Jurkat, Clone E6-1 (cell line): ENCODE measurements around the genes ILKAP and TWIST2.

DNA sequence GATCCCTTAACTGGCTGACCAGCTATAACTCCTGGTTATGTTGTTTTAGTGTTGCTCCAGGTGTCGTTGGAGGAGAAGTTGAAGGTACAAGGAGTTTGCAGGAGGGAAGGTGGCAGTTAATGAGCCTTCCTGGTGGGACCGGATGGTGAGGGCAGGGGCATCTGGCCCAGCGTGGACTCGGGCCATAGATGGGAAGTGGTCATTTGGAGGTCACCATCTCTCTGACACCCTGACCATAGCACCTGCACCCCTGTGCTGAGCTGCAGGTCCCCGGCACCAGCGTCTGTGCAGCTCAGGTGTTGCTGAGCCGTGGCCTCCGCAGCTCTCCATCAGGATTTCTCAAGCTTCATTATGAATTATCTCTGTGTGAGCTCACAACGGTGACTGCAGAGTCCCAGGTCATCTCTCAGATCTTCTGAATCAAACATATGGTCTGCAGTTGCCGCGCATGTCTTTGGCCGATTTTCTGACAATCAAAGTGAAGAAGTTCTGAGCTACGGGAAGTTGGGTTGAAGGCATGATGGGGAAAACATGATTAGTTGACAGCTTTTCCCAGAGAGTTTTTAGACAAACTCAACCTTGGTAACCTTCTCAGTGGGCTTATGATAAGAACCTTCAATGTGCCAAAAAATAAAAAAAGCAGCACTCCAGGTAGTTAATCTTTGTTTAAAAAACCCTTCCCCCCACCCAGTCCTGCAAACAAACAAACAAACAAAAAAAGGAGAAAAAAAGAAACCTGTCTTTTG is 51.2 kb upstream of the RBM44 start:
- RRBS = no CpG with 5 or more reads among the region's 13 CpGs

- RRBS = no CpG with 5 or more reads among the region's 6 CpGs
Observed at GRCh38 chr2:237757204-237757605, 41.4 kb upstream of the RBM44 start.

DNA sequence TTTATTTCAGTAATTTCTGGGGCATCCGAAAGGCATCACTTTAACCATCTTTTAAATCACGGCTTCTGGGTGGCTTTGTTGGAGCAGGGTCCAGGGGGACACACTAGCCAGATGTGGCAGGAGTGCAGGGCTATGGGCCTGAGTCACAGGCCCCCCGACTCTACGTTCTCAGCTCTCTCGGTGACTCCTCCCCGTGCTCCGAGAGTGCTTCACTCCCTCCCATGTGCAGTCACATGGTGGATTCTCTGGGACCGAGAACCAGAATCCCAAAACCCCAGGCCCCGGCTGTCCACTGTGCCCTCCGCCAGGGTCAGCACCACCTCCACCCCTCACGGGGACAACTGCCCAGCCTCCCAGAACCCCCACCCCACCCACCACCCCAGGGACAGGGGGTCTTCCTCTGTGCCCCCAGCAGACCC is 4.2 kb downstream of the RAMP1 start:
- RRBS = no CpG with 5 or more reads among the region's 11 CpGs

DNA sequence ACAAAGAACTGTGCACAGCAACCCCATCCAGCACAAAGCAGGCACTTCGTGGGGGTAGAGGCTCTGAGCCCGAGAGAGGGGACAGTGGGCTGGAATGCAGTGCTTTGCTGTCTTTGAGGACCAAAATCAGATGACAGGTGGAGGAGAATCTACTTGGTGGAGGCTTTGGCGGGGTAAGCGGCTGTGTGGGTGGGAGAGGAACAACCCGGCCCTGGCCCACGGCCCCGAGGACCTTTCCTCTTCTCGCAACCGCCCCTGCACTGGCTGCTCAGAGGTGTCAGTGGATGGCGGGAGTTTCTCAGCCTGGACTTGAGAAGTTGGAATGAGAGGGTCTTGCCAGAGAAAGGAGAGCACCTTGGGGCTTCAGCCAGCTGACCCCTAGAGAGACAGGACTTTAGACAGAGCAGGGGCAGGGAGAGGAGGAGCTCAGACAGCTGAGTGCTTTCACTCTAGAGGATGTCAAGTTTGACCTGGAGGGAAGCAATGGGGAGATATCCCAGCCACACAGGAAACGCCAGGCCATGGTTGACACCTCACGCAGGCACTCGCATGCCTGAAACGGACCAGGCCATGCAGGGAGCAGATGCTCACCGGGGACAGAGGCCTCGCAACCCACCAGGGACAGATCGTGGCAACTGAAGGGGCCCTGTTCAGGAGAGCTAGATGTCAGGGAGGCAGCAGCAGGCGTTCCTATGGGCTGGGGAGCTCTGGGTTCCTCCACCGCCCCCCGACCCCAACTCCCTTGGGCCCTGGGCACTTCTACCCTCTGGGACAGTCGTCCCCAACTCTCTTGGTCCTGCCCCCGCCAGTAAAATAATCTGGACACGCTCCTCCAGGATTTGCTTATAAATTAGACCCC is 11.7 kb downstream of the RAMP1 start:
- RRBS = no CpG with 5 or more reads among the region's 23 CpGs

DNA sequence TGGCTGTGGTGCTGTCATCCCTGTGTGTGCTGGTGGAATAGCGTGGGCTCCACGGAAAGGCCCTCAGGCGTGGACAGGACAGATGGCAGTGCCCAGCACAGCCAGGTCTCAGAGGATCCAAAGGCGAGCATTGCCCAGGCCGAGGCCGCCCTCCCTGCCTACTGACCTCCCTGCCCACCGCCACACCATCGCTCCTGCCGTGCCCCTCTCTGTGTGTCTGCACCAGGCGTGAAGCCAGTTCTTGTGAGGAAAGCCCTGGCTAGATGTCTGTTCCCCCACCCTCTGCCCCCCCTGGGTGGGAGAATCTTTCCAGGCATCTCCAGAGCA is 26.1 kb downstream of the RAMP1 start:
- RRBS = no CpG with 5 or more reads among the region's 10 CpGs

DNA sequence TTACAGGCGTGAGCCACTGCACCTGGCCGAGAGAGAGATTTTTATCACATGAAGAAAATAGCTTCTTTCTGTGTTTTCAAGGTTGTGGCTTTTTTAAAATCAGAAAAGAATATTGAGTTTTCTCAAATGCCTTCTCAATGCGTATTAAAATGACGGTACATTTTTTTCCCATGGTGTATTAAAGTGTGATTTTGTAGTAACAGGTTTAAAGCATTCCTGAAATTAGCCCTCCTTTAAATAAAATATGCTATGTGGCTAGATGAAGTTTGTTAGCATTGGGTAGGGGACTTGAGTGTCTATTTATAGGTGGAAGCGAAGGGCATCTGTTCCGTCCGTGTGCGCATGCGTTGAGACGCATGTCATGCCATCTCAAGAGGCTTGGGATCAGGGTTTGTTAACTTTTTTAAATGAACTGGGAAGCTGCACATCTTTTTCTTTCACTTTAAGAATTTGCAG is 39.9 kb downstream of the RAMP1 start:
- RRBS = no CpG with 5 or more reads among the region's 10 CpGs

DNA sequence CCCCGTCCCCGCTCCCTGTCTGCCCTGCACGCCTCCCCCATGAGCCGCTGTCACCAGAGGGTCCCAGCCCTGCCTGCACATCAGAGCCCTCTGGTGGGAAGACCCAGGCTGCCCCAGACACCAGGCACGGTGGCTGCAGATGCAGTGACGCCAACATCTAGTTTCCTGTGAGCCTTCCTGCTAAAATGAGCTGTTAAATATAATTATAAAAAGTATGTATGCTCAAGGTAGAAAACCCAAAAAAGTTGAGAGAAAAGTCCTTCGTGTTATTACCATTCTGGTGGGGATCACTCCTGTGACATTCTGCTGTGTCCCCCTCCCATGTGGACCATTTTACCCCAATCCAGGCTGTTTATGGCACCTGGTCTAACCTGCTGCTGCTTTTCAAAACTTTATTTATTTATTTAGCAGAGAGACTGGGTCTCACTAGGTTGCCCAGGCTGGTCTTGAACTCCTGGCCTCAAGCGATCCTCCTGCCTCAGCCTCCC is 43.3 kb downstream of the RAMP1 start:
- RRBS = no CpG with 5 or more reads among the region's 8 CpGs

- RRBS = no CpG with 5 or more reads among the region's 9 CpGs
Observed at GRCh38 chr2:238065038-238065576, 4.3 kb downstream of the SCLY start.

- RRBS = no CpG with 5 or more reads among the region's 2 CpGs
Observed at GRCh38 chr2:238079726-238080145, 18.9 kb downstream of the SCLY start.

GRCh38 chr2:238159093-238159615 is 384 bp downstream of the ERFE start:
- RRBS = 5% methylated on average over 31 of the region's 50 CpGs

DNA sequence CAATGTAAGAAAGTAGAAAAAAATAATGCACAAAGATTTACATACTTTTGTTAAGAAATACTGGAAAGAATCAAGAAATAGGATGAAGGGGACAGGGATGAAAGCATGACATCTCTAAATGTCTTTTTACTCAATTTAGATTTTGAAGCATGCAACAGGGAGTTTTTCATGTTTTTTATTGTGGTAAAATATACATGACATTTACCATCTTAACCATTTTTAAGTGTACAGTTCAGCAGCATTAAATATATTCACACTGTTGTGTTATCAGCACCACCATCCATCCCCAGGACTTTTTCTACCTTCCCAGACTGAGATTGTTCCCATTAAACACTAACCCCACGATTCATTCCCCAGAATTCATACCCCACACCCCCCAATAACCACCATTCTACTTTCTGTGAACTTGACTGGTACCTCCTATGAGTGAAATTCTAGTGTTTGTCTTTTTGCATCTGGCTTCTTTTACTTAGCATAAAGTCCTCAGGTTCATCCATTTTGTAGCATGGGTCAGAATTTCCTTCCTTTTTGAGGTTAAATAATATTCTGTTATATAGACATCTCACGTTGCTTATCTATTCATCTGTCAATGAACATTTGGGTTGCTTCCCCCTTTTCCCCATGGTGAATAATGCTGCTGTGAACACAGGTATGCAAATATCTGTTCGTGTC is 18.5 kb downstream of the ERFE start:
- RRBS = no CpG with 5 or more reads among the region's 3 CpGs

GRCh38 chr2:238203426-238204597 is at the start of gene ILKAP:
Gene ILKAP (minus strand): TSS chr2:238203695.
- RRBS = 2% methylated on average over 36 of the region's 87 CpGs

DNA sequence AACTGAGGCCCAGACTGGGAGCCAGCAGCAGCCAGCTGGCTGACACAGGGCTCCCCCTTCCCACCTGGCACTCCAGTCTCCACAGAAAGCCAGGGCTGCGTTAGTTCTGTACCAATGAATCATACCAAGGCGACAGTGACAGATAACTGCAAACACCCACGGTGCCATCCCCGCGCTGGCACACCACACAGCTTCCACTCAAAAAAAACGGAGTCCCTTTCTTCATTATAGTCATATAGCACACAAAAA is 1.4 kb downstream of the PER2 start:
- RRBS = no CpG with 5 or more reads among the region's 6 CpGs

DNA sequence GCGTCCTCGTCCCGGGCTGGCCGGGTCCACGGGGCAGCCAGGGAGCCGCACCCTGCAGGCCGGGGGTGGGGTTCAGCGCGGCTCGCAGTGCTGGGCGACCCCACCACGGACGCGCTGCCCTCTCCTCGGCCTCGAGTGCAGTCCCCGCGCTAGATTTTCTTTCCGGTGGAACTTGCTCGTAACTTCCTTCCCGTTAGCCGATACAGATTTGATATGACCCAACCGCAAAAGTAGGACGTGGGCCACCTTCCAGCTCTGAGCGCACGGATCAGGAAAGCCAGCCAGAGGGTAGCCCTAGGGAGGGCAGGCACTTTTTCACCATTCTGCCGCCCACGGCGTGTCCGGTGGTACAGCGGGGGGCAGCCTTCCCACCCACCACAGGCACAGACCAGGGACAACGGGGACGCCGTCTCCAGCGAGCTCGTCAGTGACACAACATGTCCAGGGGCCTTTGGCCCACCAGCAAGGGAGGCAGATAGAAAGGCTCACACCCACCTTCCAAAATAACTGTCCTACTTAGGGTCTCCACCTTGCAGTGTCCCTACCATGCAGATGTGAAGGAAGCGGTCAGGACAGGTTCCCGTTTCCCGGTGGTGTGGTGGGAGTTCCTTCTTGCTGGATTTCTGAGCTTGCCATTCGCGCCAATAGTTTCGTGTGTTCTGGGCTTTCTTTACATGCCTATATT is 614 bp downstream of the ASB1 start:
- RRBS = 2% methylated on average over 4 of the region's 42 CpGs

- RRBS = no CpG with 5 or more reads among the region's 4 CpGs
Observed at GRCh38 chr2:238727684-238728011, 120.2 kb upstream of the TWIST2 start.

- RRBS = 69% methylated on average over 24 of the region's 60 CpGs
Observed at GRCh38 chr2:238847566-238848193, at the start of gene TWIST2. Gene TWIST2 (plus strand): TSS chr2:238848085.

DNA sequence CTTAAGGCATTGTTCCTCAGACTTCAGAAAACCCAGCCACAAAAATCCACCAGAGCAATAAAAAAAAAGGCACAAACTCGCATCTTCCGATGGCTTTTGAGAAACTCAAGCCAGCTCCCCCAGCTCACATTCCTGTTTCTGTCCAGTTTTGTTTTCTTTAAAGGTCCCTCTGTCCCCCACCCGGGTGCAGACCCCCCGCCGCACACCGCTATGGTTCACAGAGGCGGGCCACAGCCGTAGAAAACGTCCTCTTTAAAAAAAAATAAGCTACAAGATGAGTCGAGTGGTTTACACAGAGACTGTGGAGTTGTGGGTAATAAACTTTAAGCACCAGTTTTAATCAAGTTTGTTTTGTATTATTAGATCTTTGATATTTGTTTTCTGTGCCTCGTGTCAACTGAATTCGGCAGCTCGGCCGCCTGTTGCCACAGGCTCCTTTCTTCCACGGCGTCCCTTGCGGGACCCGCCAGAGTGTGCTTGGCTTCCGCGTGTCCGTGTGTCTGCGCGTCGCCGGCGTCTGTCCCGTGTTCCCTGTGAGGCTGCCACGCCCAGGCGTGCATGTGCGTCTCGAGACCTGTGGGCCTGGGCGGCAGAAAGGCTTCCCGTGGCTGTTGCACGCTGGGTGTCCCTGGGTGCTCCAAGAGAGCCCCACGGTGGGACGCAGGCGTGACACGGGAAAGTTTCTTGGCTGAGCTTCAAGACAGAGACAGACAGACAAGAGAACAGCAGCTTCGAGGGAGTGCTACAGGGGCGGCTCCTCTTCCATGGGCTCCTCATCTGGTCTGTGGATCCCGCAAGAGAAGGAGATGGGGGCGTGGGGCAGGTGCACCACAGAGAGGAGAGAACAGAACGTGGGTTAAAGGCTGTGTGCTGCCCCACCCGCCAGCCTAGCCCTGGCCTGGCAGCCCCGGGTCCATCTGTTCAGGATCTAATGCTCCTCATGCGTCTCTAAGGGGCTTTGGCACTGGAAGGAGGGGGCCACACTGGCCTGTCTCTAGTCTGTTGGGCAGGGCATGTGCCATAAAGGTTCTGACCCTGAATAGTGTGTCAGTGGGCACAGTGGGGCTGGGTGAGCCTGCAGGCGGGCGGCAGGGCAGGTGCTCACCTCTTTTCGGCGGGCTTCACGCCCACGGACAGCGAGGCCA is 204.8 kb downstream of the TWIST2 start:
- RRBS = no CpG with 5 or more reads among the region's 53 CpGs

DNA sequence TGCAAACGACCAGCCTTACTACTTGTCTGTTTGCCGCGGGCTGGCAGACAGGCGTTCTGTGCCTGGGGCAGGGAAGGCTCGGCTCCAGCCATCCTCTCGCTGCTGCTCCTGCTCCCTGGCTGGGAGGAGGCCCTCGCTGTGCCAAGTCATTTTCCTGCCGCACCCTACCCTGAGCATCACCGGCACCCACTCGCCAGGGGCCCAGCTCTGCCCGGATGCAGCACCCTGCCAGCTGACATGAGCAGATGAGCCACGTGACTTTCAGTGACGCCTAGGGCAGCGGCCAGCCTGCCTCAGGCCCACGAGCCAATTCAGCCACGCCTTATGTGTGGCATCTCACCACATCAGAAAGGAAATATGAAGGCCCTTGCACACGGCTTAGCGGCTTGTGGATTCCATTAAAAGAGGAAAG is 250.4 kb downstream of the TWIST2 start:
- RRBS = no CpG with 5 or more reads among the region's 18 CpGs

- RRBS = no CpG with 5 or more reads among the region's 24 CpGs
Observed at GRCh38 chr2:239124896-239125512, 275.8 kb downstream of the HDAC4 start.